Heart right ventricle (tissue), 2 donors: ENCODE results near the gene FGFR4.

- PRO-cap, 2 experiments = no peak in any of the 2 experiments
These were observed 7.1 kb downstream of the UNC5A start for GRCh38 chr5:176817485-176817847.

DNA sequence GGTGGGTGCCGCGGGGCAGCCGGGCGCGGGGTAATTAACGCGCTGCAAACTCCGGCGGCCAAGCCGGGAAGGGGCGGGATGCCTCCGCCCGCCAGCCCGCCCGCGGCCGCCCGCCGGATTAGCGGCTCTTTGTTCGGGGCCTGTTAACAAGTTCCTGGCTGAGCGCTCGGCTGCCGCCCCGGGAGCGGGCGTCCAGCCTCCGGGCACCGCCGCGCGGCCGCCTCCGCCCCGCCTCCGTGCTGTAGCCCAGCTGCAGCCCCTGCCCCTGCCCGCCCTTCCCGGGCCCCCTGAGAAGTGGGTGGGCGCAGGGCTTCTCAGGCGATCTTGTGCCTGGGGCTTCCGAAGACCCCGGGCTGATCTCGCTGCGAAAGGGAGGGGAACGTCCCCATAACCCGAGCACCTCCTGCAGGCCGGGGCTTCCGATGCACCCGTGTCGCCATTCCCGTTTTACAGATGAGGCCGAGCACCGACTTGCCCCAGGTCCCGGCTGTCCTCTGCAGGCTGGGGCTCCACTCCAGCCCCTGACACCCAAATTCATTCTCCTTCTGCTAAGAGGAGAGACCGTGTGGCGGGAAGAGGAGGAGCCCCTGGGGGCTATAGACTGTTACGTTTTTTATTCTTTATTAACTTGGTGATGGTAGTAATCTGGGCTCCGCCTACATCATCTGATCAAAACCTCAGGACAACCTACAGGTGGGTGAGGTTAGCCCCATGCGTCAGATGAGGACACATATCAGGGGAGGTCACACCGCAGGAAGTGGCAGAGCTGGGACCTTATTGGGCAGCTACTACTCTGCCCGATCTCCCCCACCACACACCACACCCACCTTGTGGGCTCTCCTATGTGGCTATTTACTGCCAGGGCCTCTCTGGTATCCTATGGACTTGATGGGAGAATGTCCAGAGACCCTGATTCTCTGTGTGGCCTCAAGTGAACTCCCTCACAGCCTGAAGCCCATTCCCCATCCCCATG lies 7.8 kb downstream of the UNC5A start:
- PRO-cap, 2 experiments = no peak in any of the 2 experiments

DNA sequence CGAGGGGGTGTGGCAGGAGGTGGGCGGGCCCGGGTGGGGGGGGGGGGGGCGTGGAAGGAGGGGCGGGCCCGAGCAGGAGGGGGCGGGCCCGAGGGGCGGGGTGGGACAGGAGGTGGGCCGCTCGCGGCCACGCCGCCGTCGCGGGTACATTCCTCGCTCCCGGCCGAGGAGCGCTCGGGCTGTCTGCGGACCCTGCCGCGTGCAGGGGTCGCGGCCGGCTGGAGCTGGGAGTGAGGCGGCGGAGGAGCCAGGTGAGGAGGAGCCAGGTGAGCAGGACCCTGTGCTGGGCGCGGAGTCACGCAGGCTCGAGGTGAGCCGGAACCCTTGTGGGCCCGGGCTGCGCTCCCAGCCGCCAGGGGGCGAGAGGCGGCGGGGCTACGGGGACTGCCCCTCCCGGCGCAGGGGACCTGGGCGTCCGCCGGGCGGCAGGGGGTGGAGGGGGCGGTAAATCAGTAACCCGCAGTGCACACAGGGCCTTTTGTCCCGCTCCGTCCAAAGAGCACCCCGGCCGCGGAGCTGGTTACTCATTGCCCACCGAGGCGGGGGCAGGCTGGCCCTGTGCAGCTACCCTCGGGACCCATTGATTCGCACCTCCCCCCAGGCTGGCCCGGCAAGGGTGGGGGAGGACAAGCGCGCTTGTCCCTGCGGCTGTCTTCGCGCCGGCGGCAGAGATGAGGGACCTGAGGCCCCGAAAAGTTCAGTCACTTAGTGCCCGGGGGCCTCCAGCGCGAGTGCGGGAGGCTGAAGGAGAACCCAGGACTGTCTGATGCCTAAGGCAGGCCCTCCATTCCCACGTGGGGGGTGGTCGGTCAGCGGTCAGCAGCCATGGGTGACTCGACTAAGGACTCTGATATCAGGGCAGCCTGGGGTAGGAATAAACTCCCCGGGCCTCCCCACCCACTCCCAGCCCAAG lies at the start of gene FGFR4:
FGFR4 (plus strand) TSS at position 148 of the 913 bp plus-strand sequence.
- PRO-cap, 2 experiments = peak in 2 of 2 experiments; most common plus-strand start position 149 of the sequence (in 2)

DNA sequence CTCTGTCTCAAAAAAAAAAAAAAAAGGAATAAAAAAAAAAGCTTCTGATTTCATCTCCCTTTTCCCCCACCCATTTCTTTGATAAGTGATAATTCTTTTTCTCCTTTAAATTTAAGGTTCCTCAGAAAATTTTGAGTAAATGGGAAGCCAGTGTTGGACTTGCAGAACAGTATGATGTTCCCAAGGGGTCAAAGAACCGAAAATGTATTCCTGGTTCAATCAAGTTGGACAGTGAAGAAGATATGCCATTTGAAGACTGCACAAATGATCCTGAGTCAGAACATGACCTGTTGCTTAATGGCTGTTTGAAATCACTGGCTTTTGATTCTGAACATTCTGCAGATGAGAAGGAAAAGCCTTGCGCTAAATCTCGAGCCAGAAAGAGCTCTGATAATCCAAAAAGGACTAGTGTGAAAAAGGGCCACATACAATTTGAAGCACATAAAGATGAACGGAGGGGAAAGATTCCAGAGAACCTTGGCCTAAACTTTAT lies 76.0 kb downstream of the NSD1 start:
- PRO-cap, 2 experiments = no peak in any of the 2 experiments

DNA sequence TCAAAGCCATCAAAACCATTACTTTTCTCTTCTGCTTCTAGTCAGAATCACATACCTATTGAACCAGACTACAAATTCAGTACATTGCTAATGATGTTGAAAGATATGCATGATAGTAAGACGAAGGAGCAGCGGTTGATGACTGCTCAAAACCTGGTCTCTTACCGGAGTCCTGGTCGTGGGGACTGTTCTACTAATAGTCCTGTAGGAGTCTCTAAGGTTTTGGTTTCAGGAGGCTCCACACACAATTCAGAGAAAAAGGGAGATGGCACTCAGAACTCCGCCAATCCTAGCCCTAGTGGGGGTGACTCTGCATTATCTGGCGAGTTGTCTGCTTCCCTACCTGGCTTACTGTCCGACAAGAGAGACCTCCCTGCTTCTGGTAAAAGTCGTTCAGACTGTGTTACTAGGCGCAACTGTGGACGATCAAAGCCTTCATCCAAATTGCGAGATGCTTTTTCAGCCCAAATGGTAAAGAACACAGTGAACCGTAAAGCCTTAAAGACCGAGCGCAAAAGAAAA lies 77.5 kb downstream of the NSD1 start:
- PRO-cap, 2 experiments = no peak in any of the 2 experiments

GRCh38 chr5:177405889-177406088 lies 3.6 kb downstream of the F12 start:
- PRO-cap, 2 experiments = no peak in any of the 2 experiments

DNA sequence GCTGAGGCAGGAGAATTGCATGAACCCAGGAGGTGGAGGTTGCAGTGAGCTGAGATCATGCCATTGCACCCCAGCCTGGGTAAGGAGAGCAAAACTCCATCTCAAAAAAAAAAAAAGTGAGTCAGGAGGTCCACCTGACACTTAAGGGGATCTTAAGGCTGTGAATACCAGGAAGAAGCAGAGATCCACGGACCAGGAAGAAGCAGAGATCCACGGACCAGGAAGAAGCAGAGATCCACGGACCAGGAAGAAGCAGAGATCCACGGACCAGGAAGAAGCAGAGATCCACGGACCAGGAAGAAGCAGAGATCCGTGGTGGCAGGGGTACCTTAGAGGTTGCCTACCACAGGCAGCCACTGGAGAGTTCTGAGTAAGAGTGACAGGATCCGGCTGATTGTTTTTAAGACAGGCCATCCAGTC lies 6.1 kb upstream of the GRK6 start:
- PRO-cap, 2 experiments = no peak in any of the 2 experiments

GRCh38 chr5:177425306-177425544 lies 1.3 kb upstream of the GRK6 start:
- PRO-cap, 2 experiments = no peak in any of the 2 experiments

- PRO-cap, 2 experiments = no peak in any of the 2 experiments
These were observed 11.7 kb downstream of the PRR7 start for GRCh38 chr5:177458248-177458778.

DNA sequence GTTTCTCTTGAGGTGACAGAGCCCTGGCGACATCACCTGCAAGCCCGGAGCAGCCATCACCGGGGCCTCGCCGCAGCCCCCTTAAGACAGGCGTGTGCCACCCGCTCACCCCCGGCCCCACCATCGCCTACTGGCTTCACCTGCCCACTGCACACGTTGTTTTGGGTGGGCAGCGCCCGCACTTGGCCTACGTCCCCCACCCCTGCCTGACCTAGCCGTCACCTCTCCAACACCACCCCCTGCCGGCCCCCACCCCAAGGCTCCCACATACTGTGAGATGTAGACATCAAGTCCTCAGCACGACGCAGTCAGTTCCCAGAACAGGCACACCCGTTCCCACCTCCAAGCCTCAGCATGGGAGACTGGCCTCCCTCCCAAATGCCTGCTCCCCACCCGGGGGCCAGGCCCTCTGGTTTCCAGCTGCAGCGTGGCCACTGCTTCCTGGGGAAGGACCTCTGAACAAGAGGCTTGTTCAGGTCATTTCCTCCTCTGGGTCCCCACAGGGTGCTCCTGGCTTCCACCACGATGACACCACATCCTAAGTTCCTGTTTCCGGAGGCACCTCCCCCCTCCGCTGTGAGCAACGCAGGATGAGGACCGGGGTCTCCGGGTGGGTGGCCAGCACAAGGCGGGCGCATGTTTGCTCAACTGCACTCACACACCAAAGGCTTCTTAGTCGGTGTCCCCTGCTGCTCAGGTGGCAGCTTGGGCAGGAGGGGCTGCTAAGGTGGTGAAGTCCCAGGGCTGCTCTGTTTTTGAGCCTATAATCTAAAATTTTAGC lies 11.3 kb downstream of the DBN1 start:
- PRO-cap, 2 experiments = peak in 2 of 2 experiments; most common plus-strand start position 570 of the sequence (in 1); most common minus-strand start position 411 of the sequence (in 2)

- PRO-cap, 2 experiments = no peak in any of the 2 experiments
These were observed 6.2 kb downstream of the DBN1 start for GRCh38 chr5:177466781-177467989.

DNA sequence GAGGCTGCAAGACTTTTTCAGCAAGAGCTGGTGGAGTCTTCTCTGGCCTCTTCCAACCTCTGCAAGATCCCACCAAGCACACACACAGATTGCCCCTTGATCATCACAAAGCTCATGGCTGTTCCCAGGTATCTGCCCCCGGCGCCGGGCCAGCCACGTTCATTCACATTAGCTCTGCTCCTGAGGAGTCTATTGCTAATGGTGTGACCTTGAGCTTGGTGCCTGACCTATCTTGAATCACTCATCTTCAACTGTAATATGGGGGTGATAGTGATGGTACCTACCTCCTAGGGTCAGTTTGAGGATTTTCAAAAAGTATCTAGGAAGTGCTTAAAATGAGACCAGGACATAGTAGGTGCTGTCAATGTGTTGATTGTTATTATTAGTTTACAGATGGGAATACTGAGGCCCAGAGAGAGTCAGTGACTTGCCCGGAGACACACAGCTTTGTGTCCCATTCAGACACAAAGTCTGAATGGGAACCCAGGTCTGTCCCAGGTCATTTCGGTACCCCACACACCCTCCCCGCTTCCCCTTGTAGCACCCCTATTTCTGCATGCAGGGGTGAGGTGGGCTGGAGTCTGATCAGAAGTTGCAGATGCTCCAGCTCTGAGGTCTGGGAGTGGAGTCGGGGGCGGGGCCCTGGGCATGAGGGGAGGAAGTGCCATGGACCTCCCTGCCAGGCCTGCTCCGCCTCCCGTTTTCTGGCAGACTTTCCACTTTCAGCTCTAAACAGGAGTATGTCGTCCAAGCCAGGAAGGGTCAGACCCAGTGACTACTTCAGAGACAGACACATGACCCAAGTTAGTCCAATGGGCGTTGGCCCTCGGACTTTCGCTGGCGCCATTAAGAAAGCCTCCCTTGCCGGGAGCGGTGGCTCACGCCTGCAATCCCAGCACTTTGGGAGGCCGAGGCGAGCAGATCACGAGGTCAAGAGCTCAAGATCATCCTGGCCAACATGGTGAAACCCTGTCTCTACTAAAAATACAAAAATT lies 3.1 kb upstream of the DBN1 start:
- PRO-cap, 2 experiments = peak in 2 of 2 experiments; most common plus-strand start position 849 of the sequence (in 2); most common minus-strand start position 706 of the sequence (in 1)

DNA sequence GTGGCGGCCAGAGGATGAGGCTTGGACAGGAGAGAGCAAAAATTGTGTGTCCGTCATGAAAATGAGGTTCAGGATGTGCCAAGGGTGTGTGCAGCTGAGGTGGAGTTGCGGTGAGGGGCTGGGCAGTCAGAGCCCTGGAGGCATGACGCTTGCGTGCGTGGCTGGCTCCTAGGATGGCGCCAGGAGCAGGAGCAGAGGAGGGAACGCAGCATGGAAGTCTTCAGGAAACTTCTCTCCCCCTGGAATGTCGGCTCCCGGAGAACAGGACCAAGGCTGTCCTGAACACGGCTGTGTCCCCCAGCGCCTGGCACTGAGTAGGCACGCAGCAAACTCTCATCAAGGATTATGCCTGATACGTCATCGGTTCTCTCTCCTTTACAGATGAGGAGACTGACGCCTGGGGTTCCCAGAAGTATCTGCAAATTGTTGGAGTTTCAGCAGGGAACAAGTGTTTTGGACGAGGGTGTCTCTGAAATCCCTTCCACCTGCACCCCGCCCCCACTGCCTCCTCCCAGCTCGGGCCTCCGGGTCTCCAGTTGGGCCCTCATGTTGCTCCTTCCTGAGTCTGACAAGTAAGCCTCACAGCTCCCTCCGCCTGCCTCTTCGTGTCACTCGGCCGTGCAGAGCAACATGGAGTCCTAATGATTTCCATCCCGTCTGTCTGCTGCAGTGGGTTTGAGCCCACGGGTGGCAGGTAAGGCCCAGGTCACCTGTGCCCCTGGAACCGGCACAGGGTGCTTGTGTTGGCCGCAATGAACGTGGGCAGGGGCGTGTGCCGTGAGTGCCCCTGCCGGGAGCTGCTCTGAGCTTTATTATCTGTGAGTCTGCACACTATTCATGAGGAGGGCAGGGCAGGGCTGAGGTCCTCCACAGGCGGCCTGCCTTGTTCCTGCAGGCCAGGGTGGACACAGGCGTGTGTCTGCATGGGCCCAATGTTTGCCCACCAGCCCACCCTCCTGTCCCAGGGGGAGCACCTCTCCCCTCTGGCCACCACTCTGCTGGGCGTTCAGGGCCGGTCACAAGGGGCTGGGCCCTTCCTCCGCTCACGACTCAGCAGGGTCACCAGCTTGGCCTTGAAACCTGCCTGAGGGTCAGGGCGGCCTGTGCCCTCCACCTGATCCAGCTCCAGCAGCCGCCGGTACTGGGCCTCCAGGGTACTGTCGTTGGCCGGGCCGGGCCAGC lies 6.0 kb upstream of the PDLIM7 start:
- PRO-cap, 2 experiments = no peak in any of the 2 experiments

GRCh38 chr5:177604827-177605502 lies 5.0 kb downstream of the B4GALT7 start:
- PRO-cap, 2 experiments = no peak in any of the 2 experiments

DNA sequence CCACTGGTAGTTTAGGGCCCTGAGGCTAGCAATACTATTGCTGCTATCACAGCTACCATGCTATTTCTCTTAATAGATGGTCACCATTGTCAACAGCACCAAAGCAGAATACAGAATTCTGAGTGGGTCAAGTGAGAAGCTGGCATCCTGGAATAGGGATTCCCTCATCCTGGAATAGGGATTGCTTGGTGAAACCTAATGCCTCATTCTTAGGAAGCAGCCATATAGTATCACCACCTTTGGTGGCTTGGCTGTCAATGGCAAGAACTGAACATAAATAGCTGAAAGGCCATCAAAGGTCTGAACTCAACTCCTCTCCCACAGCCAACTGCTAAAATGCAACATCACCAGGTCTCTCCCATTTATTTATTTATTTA lies 33.7 kb downstream of the B4GALT7 start:
- PRO-cap, 2 experiments = no peak in any of the 2 experiments

GRCh38 chr5:177689034-177689428 lies 89.1 kb downstream of the B4GALT7 start:
- PRO-cap, 2 experiments = no peak in any of the 2 experiments

GRCh38 chr5:178006650-178007088 lies 10.6 kb upstream of the PROP1 start:
- PRO-cap, 2 experiments = peak in 2 of 2 experiments; most common plus-strand start chr5:178006875 (in 2)

GRCh38 chr5:178210339-178210999 lies 6.1 kb downstream of the HNRNPAB start:
- PRO-cap, 2 experiments = no peak in any of the 2 experiments

DNA sequence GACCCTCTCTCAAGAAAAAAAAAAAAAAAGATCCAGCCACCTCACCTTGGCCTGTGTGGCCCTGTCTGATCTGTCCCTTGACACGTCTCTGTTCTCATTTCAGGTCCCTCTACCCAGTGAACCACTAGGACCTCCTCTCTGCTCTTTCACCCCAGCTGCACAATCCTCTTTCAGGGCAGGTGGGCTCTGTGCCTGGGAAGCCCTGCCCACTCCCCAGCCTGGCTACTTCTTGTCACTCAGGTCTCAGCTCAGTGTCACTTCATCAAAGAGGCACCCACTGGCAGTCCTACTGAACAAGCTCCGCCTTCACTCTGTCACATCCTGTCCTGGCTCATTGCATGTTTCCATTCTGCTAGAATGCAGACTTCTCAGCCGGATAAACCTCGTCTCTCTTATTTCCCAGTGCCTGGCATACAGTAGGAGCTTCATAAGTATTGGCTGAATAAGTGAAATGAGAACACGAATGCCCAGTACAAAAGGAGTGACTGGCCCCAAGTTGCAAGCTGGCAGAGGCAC lies 98.1 kb upstream of the PHYKPL start:
- PRO-cap, 2 experiments = peak in 2 of 2 experiments; most common plus-strand start position 347 of the sequence (in 1); most common minus-strand start position 231 of the sequence (in 1)

- PRO-cap, 2 experiments = no peak in any of the 2 experiments
These were observed 141.1 kb downstream of the COL23A1 start for GRCh38 chr5:178448965-178449676.